Anterior vena cava (tissue), 1 donor: ENCODE results near the genes TMBIM4 and GRIP1.

GRCh38 chr12:64219023-64219654 is 3.0 kb downstream of the KICS2 start:
- PRO-cap: no peak

- PRO-cap: no peak
Measured at GRCh38 chr12:64399965-64400473, 4.2 kb upstream of the XPOT start.

GRCh38 chr12:64451004-64451662 is 787 bp upstream of the TBK1 start:
- PRO-cap: no peak

DNA sequence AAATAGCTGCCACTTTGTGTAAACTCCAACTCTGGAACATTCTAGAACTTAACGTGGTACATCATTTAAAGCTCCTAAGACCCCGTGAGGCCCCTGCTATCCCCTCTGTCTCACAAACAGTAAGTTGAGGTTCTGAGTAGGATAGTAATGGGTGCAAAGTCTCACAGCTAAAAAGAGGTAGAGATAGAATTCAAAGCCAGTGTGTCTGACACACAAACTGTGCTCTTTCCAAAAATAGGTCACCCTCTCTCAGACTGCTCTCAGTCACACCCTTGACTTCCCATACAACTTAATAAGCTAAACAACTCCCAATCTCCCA is 73.1 kb upstream of the RASSF3 start:
- PRO-cap: no peak

GRCh38 chr12:64757602-64758207 is 1.5 kb downstream of the GNS start:
- PRO-cap: no peak

- PRO-cap: no peak
Measured at GRCh38 chr12:64889782-64890431, 65.5 kb downstream of the TBC1D30 start.

- PRO-cap: bidirectional peak, plus-strand start at chr12:65170041, minus-strand start at chr12:65169791; bidirectional peak, plus-strand start at chr12:65170247, minus-strand start at chr12:65170145; bidirectional peak, plus-strand start at chr12:65170523, minus-strand start at chr12:65170490
Measured at GRCh38 chr12:65169854-65170786, 737 bp downstream of the LEMD3 start.

GRCh38 chr12:65631530-65632626 is 192.4 kb upstream of the HMGA2 start:
- PRO-cap: no peak

GRCh38 chr12:65881445-65882437 is 57.5 kb downstream of the HMGA2 start:
- PRO-cap: unidirectional peak, plus-strand start at chr12:65881678; bidirectional peak, plus-strand start at chr12:65881785, minus-strand start at chr12:65881747; bidirectional peak, plus-strand start at chr12:65882264, minus-strand start at chr12:65882175

DNA sequence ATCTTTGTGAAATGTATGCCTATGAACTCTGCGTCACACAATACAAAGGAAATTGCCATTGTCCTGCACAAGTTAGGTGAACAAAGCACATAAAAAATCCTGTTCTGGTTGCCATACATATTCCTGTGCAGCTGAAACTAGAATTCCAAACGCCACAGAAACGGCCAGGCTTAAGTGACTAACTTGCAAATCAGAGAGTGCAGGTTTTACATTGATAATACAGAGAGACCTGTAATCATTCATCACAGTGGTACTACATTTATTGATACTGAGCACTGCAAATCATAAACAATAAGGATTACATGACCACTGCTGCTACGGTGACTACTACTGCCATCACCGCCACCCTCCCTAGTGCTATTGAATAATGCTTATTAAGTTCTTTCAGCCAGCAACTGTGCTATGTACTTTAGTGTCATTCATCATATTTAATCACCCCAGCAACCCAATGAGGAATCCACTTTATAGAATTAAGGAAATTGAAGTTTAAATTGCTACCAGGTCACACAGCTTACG is 112.1 kb downstream of the HMGA2 start:
- PRO-cap: no peak

GRCh38 chr12:66152666-66153188 is 17.1 kb downstream of the TMBIM4 start:
- PRO-cap: no peak

DNA sequence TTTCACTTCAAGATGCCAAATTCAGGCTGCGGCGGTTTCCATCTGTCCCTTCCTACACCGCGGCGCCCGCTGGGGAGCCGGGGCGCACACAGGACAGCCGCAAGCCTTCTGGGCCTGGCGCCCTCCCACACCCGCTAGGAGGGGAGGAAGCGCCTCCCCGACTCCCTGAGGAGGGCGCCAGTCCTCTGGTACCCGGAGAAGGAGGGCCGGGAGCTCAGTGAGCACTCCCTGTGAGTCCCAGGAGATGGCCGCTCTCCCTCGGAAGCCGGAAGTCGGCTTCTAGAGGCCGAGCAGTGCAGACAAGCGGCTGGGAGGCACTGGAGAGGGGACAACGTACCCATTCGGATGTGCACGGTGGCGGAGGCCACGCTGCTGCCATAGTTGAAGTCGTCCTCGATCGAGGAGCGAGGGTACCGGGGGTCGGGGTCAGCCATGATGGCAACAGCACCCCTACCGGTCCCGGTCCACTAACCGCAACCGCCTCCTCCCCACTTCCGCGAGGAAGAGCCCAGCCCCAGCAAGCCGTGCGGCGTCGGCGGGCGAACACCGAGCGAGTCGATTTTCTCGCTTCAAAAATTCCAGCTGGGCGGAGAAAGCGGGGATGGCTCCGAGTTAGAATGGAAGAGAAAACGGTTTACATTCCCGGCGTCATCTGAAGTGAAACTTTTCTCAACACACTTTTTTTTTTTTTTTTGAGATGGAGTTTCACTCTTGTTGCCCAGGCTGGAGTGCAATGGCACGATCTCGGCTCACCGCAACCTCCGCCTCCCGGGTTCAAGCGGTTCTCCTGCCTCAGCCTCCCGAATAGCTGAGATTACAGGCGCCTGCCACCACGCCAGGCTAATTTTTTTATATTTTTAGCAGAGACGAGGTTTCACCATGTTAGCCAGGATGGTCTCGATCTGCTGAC is at the start of gene TMBIM4:
TMBIM4 (minus strand) TSS at position 479 of the 910 bp plus-strand sequence.
- PRO-cap: bidirectional peak, plus-strand start at position 195 of the sequence, minus-strand start at position 110 of the sequence; bidirectional peak, plus-strand start at position 520 of the sequence, minus-strand start at position 469 of the sequence

DNA sequence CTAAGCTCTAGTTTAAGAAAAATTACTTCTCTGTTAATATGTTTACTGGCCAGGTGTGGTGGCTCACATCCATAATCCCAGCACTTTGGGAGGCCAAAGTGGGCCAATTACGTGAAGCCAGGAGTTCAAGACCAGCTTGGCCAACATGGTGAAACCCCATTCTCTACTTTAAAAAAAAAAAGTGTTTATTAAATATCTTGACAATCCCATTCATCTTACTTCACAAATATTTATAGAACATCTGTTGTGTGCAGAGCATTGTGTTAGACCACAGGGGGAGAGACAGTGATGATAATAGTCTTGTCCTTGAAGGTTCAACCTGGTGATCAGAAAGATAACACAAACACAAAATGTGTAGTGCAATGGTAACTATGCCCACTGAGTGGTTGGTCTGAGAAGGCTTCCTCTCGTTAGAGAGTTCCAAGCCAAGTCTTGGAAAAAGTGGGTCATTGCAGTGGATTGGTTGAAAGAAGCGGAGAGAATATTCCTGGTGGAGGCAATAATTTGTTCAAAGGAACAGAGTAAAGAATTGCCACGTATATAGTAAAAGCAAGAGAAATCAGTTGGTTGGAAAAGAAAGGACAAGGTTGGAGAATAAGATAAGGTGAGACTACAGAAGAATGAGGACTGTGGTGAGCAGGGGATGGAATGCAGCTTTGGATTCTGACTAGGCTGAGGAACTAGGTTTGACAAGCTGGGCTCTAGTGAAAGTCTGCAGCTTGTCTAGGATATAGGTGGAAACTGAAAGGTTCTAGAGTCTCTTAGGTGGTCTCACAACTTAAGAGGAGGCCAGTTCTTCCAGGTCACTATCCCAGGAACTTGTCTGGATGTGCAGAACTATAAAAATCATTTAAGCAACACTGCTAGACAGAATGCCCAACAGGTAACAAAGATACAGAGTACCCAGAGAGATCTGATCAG is 42.4 kb downstream of the IRAK3 start:
- PRO-cap: no peak

DNA sequence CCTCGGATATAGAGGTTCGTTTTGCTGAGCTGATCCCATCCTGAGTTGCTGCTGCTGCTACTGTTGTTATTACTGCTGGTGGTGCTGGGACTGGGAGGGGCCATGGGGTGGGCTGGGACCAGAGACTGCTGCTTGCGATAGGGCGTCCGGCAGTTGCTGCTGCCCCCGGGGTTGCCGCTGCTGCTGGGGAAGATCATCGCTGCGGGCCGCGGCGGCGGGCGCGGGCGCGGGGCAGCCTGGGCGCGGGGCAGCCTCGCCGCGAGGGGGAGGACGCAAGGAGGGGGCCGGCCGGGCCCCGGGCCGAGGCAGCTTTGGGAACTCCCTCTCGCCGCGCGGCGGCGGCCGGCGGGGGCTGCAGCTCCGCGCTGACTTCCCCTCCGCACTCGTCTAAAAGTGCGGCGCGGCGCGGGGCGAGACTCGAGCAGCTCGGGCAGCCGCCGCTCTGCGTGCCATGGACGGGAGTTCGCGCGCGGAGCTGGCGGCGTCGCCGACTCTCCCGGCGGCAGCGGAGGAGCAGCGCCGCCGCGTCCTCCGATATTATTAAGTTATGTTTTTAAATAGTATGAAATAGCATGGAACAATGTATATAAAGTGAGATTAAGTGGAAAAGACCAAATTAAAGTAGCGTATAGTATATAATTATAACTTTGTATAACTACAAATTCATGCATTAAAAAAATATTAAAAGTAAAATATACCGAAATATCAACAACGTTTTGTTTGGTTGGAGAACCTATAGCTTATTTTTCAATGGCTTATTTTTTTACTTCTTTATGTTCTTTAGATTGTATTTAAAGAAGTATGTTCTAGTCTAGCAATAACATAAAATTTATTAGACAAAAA is 46.3 kb downstream of the IRAK3 start:
- PRO-cap: unidirectional peak, plus-strand start at position 386 of the sequence

DNA sequence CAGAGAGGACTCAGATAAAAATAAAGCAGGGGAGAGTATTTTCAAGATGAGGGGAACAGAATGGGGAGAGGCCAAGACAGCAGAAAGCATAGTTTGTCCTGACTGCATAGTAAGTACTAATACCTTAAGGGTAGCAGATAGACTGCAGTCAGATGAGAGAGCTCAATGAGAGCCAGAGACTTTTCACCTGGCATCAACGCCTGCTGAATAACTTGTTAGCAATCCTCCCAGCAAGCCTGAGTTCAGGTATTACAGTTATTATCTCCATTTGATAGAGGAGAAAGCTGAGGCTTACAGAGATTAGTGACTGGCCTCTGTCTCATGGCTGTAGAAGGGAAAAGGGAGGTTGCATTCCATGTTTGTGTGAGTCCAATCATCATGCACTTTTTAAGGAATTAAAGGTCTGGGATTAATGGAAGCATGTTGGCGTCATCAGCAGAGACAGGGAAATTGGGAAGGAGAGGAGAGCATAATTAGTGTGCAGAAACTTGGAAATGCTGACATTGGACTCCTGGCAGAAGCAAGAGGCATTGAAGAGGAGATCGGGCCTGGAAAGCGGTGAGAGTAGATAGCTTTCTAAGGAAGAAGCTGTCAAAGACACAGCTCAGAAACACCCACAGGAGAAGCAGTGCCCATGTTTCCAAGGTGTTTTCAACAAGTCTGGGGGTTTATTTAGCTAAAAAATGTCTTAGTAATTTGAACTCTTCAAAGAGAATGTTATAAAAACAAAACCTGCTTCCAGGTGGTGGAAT is 49.3 kb downstream of the IRAK3 start:
- PRO-cap: no peak

DNA sequence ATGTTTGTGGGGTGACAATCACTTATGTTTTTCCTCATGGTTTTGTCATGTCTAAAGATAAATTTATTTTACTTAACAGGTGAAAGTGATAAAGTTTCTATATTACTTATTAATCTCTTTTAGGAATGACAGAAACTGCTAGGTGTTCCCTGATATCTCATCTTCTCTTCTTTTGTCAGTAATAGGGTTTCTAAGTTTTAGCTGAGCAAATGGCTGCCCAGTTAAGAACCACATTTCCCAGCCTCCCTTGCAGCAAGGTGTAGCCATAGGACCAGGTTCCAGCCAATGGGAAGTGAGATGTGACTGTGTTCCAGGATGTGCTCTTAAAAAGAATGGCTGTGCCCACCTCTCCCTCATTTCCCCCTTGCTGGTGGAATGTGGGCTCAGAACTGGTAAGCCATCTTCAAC is 165.6 kb downstream of the HELB start:
- PRO-cap: no peak

DNA sequence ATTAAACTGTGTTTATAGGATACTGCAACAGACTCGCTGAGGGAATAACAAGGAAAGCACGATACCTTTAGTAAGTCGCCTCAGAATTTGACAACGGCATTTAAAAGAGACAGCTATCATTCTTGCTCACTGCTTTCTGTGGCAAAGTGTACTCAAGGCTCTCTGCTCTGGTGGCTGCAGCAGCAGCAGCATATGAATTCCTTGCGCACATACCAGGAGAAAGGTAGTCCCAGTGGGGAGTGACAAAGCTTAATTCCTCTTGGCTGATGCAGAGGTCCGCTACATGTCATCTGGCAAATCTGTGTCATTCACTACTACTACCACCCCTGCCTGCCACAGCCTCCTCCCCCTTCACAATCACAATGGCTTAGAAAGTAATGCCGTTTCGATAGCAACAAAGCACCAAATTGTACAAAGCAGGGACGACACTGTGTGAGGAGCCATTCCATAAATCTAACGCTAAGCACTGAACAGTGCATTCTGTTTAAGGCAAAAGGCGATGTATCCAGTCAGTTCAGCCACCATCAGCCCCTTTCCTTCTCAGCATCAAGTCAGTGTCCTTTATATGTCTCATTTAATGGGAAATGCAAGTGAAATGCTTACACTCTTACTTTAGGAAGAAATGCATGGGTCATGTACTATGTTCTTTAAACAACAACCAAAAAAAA is at the start of gene GRIP1:
GRIP1 (minus strand) TSS at position 292 of the 668 bp plus-strand sequence.
- PRO-cap: no peak

DNA sequence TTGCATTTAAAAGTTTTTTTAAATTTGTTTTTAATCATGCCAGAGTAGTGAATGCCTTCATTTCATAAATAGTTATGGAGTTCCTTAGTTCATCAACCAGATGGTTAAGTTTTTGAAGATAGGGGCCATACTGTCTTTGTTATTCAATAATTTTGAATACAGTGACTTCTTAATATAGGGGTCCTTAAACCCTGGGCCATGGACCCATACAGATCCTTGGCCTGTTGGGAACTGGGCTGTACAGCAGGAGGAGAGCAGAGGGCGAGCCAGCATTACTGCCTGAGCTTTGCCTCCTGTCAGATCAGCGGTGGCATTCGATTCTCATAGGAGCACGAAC is 21.4 kb downstream of the CAND1 start:
- PRO-cap: no peak

DNA sequence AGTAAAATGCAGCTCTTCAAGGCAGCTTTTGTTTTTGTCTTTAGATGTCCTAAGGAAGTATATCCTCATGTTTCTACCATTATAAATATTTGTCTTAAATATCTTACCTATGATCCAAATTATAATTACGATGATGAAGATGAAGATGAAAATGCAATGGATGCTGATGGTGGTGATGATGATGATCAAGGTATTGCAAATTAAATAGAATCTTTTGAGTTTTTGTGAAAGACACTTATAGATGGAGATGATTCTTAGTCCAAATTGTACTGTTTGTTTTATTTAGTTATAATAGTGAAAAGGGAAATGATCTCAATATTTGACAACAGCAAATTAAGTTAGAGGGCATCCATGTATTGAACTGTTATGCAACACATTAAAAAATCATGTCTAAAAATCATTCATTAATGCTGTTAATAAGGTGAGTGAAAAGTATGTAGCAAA is 29.8 kb downstream of the CAND1 start:
- PRO-cap: no peak

- PRO-cap: no peak
Measured at GRCh38 chr12:67515724-67516229, 132.8 kb upstream of the DYRK2 start.